Calu3 (cell line): ENCODE data around the gene MPC2.

DNA sequence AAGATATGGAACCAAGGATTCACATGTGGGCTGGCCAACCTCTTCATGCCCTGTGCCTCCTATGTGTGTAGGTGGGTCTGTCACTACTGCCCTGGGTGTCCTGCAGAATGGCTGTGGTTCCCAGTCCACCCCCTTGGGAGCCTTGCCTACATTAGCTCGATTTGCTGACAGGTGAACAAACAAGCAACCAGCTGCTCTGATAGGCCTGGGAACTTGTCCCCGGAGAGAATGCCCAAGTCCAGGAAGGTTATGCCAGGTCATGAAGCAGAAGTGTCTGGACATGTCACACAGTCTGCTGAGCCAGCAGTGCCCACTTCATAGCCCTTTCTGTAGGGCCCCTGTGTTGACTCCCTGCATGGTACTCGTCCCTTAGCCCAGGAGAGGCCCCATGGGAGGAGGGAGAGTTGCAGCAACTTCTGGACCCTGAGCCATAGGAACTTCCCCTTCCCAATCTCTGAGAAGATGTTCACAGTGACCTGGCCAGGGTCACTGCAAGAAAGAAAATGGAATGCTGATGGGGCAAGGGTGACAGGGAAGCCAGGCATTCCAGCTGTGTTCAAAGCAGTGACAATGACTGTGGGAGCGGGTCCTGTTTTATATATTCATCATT lies 31.0 kb downstream of the UCK2 start:
- PRO-cap = no peak

- PRO-cap = no peak
Measured at GRCh38 chr1:165900434-165901447, 73.3 kb downstream of the UCK2 start.

DNA sequence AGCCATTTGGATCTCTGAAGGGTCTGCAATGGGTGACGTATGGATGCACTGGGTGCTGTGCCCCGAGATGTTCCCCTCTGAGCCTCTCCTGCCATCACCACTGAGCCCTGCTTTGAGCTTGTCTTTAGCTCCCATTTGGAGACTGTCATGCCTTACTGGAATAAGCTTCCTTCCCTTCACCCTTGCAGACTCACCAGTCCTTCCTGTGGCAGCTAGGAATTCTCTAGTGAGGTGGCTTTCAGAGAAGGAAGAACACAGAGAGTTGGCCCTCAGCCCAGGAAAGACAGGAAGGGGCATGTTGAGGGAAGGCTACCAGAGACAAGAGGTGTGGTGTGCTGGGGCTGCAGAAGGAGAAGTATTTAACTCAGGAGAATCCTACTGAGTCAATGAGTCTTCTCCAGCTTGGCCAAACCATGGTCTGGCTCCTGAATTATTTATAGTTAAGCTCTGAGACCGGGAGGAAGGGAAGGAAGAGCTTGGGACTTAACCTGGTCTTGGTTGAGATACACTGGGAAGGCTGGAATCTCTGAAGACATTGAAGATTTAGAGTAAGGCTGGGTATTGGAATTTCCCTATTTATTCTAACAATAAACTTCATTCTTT lies 76.3 kb downstream of the UCK2 start:
- PRO-cap = no peak

DNA sequence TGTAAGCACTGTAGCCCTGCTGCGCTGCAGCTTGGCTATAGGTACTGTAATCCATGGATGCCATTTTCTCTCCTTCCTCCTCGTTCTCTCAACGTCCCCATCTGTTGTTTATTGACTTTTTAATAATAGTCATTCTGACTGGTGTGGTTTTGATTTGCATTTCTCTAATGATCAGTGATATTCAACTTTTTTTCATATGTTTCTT lies 110.6 kb upstream of the FAM78B start:
- PRO-cap = no peak

DNA sequence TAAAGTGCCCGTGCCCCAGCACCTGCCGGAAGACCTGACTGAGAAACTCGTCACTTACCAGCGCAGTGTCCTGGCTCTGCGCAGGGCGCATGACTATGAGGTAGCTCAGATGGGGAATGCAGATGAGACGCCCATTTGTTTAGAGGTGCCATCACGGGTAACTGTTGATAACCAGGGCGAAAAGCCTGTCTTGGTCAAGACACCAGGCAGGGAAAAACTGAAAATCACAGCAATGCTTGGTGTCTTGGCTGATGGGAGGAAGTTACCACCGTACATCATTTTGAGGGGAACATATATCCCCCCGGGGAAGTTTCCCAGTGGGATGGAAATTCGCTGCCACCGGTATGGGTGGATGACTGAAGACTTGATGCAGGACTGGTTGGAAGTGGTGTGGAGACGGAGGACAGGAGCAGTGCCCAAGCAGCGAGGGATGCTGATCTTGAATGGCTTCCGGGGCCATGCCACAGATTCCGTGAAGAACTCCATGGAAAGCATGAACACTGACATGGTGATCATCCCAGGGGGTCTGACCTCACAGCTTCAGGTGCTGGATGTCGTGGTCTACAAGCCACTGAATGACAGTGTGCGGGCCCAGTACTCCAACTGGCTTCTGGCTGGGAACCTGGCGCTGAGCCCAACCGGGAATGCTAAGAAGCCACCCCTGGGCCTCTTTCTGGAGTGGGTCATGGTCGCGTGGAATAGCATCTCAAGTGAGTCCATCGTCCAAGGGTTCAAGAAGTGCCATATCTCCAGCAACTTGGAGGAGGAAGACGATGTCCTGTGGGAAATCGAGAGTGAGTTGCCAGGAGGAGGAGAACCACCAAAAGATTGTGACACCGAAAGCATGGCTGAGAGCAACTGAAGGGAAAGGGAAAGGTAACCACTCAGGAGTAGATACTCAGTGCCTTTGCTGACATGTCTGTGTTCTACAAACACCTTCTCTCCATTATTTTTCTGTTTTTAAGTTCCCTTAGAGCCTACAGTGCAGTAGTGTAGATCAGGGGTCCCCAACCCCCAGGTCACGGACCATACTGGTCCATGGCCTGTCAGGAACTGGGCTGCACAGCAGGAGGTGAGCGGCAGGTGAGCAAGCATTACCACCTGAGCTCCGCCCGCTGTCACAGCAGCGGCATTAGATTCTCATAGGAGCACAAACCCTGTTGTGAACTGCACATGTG lies 10.7 kb downstream of the POGK start:
- PRO-cap = no peak

DNA sequence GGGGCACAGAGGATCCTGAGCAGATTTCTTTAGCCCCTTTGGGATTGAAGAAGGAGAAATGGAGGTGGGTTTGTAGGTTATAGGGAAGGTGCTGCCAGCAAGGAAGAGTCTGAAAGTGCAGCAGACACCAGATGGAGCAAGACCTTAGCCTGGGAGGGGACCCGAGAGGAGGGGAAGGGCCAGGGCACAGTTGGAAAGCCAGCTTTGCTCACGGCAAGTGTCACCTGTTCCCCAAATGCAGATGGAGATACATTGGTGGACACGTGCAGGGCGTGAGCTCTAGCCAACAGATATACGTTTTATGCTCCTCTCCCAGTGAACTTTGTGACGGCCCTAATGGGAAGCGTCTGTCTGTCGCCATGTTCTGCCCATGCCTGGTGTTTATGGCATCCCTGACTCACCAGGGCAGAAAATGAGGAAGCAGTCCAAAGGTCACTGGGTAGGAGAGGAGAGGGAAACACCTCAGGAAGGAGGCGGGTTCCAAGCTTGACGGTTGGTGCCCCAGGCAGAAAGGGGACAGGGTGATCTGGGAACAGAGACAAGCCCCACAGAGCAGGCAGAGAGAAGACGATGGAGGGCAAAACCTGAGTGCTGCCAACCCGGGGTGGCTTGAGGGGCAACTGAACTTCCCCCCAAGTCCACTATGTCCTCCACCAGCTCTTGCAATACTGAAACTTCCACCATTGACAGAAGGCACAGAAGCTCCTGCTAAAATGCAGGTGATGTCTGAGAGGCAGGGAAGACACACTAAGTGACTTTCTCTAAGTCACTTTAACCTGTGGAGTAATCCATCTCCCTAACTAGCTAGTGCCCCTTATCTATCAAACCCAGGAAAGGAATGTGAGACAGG lies 7.5 kb downstream of the GPA33 start:
- PRO-cap = bidirectional peak, plus-strand start at position 508 of the sequence, minus-strand start at position 376 of the sequence

DNA sequence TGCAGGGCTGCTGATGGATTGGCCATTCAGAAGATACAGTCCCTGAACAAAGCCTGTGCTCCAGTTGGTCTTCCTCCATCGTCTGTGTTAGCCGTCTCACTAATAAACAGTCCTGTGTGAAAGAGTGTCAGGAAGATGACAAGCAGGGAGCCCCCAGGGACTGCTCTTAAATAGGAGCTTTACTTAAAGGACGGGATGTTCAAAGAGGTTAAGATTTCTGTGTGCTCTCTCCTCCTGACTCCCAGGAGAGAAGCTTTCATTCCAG lies 43.4 kb downstream of the STYXL2 start:
- PRO-cap = no peak

- PRO-cap = no peak
Measured at GRCh38 chr1:167249061-167249978, 28.6 kb downstream of the POU2F1 start.

- PRO-cap = no peak
Measured at GRCh38 chr1:167255075-167255832, 34.6 kb downstream of the POU2F1 start.

DNA sequence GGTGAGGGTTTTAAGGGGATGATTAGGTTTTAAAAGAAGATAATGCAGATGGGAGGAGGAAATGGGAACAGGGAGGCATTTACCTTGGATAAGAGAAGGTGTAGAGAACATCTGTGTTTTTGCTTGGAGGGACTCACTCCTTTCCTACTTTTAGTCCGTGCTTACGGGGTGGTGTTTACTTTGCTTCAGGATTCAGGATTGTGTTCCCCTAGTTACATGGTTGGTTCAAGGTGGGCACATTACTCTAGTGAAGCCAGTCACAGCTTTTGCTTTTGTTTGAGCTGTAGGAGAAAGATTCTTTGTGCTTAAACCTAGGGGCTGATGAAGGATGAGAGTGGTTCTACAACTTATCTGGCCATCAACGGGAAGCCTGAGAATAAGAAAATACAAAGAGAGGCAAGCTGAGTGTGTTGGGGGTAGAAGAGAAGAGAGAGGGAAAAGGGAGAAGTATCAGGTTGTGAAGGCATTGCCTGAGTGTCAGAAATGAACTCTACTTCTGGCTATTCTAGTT lies 35.2 kb downstream of the POU2F1 start:
- PRO-cap = no peak

DNA sequence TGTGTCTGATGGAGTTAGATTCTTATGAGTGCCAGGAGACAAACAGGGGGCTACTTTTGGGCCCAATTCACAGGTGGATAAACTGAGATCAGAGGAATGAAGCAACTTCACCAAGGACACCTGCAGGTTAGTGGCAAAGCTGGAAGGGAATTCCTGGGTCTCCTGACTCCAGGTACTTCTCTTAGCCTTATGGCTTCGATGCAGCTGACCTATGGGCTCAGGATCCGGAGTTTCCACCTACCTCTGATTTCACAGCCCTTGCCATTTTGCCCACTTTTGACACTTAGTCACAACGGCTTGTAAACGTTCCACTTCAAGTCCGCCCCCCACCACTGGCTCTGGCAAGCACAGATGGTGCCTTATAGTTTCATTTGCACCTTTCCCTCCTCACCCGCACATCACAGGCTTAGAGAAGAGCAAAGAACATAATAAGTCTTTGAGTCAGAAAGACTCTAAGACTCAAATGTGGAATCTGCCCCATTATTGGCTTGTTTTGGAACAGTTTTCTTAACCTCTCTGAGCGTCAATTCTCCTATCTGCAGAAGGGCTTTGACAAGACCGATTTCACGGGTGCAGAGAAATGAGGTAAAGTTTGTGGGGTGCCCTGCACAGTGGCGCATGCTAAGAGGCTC lies 72.3 kb downstream of the CD247 start:
- PRO-cap = no peak

- PRO-cap = no peak
Measured at GRCh38 chr1:167548753-167549329, 4.7 kb downstream of the CREG1 start.

GRCh38 chr1:167683504-167684909 lies 37.8 kb upstream of the MPZL1 start:
- PRO-cap = no peak

DNA sequence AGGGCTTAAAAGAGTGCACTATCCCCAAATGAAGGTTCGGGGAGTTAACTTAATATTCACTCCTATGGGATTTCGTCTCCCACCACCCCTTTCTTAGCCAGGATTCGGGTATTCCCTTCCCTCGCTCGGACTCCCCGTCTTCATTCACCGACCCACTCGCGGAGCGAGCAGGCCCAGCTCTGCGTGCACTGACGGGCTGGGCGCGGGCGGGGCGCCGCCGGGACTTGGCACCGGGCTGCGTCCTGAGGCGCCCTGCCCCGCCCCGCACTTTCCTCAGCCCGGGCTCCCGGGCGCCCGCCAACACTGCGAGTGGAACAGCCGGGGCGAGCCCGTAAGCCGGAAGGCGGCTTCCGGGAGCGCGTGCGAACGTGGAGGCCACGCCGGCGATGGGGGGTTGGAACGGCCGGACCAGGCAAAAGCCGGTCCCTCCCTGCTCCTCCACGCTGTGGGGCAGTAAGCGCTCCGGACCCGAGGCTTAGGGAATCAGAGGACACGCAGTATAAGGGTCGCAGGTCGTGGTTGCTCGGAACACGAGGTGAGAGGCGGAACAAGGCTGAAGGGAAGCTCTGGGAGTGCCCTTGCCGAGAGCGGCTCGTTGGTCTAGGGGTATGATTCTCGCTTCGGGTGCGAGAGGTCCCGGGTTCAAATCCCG lies 7.5 kb upstream of the MPZL1 start:
- PRO-cap = bidirectional peak, plus-strand start at position 312 of the sequence, minus-strand start at position 181 of the sequence

GRCh38 chr1:167936451-167937417 lies at the start of gene MPC2:
MPC2 (minus strand) TSS chr1:167937072.
- PRO-cap = bidirectional peak, plus-strand start at chr1:167936696, minus-strand start at chr1:167936562

GRCh38 chr1:168135854-168136446 lies 780 bp downstream of the GPR161 start:
- PRO-cap = no peak

GRCh38 chr1:168145805-168146309 lies 9.1 kb upstream of the GPR161 start:
- PRO-cap = unidirectional peak, plus-strand start at chr1:168146012

GRCh38 chr1:168184684-168184929 lies 5.8 kb downstream of the TIPRL start:
- PRO-cap = no peak

DNA sequence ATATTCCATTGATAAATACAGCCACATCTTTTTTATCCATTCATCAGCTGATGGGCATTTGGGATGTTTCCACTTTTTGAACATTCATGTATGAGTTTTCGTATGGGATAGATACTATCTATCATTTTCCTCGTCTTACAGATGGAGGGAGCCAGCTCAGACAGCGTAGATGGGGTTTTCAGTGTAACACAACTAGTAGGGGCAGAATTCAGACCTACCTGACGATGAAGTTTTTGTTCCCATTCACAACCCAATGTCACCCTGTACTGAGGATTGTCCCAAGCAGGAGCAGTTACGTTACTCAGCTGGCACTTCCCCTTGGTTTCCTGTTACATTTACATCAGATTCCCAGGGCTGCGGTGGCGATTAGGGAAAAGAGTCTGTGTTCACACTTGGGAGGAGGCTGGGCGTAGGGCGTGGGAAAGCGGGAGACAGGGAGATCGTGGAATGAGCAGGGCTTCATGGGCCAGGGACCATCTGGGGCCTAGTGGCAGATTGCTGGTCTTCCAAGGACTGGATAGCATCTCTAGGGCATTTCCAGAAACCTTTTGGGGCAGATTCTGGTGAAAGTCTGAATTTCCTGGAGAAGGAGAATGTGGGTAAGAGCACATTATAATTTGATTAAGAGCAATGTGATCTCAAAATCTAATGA lies 38.9 kb downstream of the TBX19 start:
- PRO-cap = no peak

DNA sequence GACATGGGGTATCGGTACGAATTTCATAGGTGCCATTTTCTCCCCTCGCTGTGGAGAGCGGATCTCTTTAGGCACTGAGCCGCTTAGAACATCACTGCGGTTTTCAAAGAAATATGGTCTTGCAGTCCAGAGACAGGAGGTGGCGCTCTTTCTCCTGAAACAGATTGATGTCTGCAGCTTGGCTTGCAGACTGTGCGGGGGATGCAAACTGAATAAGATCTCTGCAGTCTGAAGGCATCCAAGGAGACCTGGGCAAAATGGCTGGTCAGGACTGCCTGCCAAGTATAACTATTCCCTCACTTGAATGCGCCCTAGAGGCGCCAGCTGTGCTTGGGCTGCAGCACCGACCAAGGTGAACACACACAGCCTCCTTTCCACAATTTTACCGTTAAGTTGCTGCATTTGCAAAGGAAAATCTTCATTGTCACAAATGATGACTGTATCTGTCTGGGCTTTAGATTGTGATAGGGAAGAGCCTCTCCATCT lies 103.9 kb downstream of the XCL2 start:
- PRO-cap = no peak